Temporal lobe (tissue), 2 donors: ENCODE measurements around the genes PPARD and RPL10A.

DNA sequence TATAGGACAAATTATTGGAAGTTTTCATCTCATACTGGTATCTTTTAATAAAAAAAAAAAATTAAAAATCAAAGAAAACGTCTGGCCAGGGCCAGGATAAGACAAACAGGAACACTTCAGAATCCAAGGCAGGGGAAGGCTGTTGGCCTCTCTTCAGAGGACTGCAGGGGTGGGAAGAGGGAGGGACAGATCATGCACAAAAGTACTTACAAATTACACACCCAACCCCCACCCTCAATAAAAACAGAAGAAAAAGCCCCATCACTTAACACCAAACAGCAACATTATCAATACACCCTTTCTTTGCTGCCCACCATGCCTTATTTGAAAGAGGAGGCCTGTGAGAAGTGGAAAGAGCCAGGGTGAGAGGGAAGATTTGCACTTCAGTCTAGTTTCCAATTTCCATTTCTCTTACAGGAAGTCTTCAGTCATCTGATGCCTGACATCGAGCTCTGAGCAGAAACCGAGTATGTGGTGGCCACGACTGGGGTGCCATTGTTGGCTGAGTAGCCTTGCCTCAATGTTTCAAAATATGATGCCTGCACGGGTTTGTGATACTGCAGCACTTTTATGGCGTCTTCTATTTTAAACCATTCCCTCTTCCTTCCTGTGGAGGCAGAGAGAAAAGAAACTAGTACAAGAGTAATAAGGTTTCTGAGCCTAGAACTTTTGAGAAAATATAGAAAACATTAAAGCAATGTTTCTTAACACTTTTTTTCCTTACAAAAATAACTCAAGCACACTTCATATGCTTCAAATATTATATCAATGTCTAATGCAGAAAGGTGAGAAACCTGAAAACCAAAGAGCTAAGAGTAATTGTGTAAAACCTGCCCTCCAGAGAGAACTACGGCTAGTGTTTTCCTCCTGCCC lies 39.8 kb upstream of the SMIM29 start:
- RAMPAGE, long total RNA: no peak

DNA sequence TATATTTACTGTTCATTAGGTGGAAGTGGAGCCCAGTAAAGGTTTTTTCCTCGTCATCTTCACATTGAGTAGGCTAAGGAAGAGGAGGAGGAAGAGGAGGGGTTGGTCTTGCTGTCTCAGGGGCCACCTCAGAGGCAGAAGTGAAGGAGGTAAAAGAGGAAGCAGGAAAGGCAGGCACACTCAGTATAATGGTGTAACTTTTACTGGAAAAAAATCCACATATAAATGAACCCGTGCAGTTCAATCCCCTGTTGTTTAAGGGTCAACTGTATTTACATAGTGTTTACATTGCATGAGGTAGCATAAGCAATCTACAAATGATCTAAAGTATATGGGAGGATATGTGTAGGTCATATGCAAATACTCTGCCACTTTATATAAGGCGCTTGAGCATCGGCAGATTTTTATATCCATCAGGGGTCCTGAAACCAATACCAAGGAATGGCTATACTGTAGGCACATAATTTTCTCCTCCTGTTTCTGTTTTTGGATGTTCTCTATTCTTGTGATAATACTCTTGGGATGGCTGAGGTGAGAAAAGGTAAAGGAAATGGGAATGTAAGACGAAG lies 60.1 kb downstream of the NUDT3 start:
- RAMPAGE, long total RNA: no peak

DNA sequence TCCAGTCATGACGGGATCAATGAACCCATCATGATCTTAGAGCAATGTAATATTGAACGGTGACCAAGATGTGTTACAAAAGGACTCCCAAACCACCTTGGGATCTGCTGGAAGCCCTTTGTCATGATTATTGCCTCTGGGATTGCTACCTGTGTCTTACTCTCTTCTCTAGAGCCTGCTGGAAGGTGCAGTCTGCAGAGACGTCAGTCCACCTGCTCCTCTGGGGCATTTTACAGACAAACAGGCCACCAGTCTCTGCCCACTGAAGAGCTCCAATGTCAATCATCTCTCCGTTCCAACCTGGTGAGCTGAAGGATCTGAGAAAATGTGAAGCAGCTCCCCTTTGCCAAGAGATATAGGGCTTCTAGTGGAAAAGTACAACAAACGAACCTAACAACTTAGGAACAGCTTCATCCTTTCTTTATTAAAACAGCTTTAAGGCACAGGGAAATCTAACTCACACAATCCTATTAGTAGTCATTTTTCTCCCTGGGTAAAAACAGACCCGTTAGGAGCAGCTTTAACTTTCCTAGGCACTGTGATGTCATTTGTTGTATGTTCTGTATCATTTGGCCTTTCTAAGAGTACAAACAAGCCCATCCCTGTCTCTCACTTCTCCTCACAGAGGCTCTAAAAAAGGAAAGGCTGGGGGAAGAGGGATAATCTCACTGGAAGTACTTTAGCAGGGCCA lies 8.4 kb downstream of the NUDT3 start:
- RAMPAGE, long total RNA: no peak

- RAMPAGE, long total RNA: no peak
Measured at GRCh38 chr6:34526859-34527664, 29.1 kb downstream of the SPDEF start.

GRCh38 chr6:34544820-34545332 lies 11.3 kb downstream of the SPDEF start:
- RAMPAGE, long total RNA: no peak

DNA sequence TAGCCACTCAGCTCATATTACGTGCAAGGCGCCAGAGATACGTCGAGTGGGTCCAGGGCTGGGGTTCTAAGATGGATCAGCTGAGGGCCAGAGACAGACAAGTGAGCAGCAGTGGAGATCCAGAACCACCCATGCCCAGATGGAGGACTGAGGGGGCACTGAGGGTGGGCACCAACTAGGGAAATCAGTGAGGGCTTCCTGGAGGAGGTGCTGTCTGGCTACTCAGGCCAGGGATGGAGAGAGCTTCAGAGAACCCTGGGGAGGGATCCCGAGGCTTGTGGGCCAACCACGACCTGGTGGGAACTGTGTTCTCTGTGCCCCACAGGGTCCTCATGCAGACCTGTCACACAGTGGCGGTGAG lies 382 bp upstream of the SPDEF start:
- RAMPAGE, long total RNA: no peak

- RAMPAGE, long total RNA: no peak
Measured at GRCh38 chr6:34773268-34773835, 16.0 kb downstream of the SNRPC start.

GRCh38 chr6:34791252-34791695 lies 609 bp upstream of the BLTP3A start:
- RAMPAGE, long total RNA: no peak

- RAMPAGE, long total RNA: no peak
Measured at GRCh38 chr6:34858799-34859482, 28.9 kb downstream of the TAF11 start.

GRCh38 chr6:34939842-34940339 lies 50.8 kb downstream of the ANKS1A start:
- RAMPAGE, long total RNA: no peak

DNA sequence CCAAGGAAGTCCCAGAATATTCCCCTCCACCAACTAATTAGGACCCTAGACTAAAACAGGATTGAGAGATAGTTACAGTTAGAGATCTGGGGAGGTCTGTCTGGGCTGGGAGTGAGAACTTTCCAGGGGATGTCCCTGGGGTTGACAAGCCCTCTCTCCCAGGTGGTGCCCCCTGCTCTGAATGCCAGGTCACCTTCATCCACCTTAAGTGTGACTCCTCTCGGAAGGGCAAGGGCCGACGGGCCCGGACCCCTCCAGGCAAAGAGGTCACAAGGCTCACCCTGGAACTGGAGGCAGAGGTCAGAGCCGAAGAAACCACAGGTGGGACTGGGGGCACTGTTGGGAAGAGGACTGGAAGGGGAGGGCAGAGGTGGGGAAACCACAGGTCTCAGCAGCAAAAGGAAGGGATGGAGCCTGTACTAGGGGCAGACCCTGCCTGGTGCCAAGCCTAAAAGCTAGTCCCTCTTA lies 17.0 kb upstream of the ZNF76 start:
- RAMPAGE, long total RNA: no peak

DNA sequence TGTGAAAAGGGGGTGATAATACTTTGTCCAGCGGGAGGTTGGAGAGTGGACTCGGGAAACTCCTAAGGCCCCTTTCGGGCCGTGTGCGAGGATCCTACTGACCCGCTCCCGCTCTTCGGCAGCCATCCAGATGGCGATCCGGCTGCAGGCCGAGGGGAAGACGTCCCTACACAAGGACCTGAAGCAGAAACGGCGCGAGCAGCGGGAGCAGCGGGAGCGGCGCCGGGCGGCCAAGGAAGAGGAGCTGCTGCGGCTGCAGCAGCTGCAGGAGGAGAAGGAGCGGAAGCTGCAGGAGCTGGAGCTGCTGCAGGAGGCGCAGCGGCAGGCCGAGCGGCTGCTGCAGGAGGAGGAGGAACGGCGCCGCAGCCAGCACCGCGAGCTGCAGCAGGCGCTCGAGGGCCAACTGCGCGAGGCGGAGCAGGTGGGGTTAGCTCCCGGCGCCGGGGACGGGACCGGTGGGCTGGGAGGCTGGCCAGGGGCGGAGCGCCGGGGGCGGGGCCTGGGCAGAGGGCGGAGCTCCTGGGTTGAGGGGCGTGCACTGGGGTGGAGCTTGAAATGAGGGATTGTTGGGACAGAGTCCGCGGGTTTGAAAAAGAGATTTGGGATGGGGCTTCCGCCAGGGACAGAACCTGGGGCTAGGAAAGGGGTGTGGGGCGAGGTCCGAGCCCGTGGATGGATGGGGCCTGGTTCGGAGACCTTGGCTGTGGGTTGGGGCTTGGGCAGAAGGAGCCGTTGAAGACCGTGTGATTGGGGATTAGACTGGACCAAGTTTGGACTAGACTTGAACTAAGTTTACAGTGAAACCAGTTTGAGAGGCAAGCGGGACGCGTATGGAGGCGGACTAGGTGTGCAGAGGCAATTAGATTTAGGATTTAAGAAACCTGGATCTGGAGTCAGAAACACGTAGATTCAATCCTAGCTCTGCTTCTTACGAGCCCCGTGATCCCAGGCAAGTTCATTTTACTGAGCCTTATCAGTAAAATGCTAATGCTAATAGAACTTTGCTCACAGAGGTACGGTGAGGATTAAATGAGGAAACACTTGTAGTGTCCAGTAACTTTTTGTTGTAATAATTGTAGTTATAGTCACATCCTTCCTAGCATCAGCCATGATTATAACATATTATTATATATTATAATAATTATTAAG lies 20.8 kb downstream of the DEF6 start:
- RAMPAGE, long total RNA: no peak

- RAMPAGE, long total RNA: no peak
Measured at GRCh38 chr6:35342115-35342885, at the start of gene PPARD. Gene PPARD, plus strand, starts transcription at chr6:35342558.

DNA sequence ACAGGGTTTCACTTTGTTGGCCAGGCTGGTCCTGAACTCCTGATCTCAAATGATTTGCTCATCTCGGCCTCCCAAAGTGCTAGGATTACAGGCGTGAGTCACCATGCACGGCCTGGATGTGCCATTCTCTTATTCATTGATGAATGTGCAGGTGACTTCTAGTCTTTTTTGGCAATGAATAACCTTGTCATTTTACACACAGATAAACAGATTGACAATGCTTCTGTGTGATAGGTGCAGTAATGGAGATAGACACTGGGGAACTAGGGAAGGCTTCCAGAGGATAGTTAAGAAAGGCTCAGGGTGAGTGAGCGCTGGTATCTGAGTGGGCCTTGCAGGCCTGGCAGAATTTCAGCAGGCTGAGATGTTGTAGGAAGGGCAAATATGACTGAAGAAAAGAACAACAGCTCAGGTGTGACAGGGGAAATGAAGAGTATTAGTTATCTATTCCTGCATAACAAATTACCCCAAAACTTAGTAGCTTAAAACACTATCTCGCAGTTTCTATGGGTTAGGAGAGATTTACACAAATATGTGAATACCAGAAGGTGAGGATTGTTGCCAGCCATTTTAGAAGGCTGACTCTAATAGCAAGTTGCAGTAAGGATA lies 23.4 kb downstream of the PPARD start:
- RAMPAGE, long total RNA: no peak

DNA sequence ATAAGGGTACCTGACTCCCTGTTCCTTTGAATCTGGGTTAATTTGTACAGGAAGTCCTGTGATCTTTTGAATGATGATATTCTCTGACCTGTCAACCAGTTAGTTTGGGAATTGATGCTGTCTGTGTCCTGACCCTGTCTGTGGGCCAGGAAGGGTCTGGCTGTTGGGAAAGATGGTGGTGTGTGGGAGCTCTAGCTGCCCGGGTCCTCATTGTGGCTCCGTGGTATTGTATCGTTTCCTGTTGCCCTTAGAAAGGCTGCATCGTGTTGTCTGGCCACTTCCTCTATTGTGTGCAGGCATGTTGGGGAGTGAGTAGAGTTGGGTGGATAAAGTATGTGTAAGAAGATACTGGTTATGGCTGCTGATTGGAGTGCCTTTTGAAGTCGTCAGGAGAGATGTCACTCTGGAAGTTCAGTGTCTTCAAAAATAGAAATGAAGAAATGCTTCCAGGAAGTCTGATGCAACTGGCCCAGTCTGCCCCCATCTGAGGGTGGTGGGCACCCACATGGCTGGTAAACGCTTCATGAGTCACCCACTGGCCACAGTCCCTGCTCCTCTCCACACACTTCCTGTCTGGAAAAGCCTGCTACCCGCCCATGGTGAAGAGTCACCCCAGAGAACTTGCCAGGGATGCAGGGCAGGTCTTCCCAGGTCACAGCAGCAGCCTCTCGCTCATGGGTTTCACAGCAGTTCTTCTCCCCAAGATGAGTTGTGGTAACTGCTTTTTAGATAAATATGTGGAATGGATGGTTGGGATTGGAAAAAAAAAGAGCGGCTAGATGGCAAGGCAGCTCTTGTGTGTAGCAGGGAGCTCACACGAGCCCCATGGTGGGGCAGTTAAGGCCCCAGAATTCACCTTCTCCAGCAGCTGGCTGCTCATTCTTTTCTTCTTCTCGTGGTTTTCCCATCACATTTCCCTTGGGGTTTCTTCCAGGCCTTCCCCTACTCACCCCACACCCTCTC lies 28.0 kb downstream of the PPARD start:
- RAMPAGE, long total RNA: no peak

- RAMPAGE, long total RNA: start-site peak on the plus strand at chr6:35468401-35468427, 21,011 and 2,004 reads in 2 replicates
Measured at GRCh38 chr6:35467496-35468527, at the start of gene RPL10A. Gene RPL10A, plus strand, starts transcription at chr6:35468401.

GRCh38 chr6:35470247-35470410 lies 1.9 kb downstream of the RPL10A start:
- RAMPAGE, long total RNA: no peak

- RAMPAGE, long total RNA: no peak
Measured at GRCh38 chr6:35485370-35485977, 11.4 kb downstream of the TEAD3 start.

GRCh38 chr6:35489944-35490914 lies 6.7 kb downstream of the TEAD3 start:
- RAMPAGE, long total RNA: no peak

DNA sequence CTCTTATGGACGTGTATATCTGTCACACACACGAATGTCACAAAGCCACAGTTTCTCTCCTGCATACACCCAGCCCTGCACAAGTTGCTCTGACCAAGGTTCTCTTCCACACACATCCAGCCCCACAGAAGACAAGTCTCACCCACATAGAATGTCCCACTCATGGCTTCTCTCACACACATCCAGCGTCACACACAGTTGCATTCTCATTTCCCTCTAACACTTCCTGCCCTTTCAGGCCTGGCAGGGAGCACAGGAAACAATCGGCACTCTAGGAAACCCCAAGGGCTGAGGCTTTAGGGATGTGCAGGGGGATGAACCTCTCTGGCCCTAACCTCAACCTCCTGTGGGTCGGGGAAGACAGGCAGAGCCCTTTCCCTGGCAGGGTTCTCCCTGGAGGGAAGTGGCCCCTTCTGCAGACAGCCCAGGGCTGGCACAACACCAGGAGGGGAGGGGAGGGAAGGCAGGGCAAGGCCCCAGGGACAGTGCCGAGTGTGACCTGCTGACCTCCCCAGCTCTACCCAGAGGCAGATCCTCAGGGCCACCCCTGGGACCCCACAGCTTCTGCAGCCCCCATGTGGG lies 2.8 kb downstream of the TEAD3 start:
- RAMPAGE, long total RNA: no peak